Anterior vena cava (tissue), 1 donor: ENCODE measurements around the genes SLC10A1 and SMOC1.

DNA sequence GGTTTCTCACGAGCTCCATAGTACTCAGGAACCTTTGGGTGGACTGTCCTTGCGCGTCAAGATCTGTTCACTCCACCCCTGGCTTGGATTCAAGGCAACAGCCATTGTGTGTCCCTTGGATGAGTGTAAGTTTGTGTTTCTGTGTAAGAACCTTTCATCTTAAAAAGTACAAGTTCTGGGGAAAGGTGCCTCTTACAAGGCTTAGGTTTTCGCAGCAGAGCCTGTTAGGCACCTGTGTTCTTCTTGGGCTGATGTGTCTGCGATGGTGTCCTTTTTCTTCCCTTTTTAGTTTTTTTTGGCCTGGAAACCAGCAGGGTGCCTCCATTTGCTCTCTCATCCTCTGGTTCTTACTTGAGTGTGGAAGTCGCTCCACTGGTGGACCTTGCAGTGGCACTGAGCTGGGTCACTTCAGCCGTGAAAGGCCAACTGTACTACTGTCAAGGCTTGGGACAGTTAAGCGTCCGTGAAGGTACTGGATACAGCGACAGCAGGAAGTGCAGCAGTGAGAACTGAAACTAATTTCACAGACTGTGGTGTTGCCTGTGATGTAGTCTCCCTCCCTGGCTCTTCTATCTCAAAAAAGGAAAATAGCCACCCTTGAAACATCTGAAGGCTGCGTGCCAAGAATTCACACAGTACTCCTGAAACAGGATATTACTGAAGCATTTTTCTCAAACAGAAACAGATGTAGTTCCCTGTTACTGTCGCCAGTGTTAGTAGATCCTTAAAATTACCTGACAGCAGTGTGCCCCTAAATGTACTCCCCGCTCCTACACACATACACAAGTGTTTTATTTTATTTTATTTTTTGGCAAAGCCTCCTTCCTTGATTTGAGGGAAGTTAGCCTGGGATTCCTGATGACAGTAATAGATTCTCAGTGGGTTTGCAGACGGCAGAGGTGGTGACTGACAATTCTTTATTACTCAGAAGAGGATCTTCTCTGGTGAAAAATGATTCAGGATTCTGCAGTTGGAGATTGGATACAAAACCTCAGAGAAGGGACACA is 4.1 kb downstream of the SUSD6 start:
- PRO-cap, result unidirectional peak, minus-strand start at position 571 of the sequence

DNA sequence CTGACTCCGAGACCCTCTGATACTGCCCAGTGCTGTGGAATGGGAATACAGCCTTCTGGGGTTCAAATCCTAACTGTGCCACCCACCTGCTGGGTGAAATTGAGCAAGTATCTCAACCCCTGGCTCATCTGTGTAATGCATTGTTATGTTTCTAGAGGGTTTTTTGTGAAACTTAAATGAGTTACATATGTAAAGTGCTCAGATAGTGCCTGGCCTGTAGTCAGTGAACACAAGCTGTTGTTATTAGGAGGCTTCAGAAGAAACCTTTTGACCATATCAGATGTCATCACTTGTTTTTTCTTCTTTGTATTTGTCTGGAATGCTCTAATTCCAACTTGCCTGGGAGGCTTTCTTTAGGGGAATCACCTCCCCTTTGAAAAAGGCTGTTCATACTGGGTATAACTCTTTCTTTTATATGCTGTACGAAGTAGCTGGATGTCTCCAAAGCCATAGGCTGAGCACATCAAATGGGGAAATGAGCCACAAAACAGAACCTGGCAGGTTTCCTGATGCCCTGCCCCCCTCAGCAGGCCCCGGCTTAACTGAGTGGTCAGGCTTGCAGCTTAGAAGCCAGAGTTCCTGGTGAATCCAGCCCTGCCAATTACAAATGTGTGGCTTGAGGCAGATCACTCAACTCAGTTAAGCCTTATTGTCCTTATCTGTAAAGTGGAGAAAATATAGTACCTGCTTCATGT is 71.2 kb upstream of the SRSF5 start:
- PRO-cap, result no peak

DNA sequence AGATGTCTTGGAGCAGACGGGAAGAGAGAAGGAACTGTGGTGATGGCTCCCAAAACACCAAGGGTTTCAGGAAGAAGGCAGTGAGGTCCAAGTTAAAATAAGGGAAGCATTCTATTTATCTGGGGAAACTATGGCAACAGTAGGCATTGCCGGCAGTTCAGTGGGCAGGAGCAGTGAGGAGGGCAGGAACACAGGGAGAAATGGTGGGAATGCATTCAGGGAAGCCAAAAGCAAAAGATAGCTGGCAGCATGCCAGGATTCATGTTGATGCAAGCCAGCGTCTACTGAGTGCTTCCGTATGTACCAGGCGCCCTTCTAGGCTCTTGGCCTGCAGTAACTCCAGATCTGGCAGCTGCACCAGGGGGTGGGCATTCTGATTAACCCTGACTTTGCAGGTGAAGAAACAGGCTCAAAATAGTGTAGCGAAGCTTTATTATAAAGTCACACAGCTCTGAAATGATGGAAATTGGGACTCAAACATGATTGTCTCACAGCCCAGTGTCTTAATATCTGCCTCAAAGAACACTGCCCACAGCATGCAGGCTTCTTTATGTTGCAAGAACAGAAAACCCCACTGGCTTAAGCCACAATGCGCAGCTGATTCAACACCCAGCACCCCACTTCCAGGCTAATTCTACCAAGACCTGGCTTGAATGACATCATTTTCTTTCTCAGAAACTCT is 50.7 kb upstream of the SRSF5 start:
- PRO-cap, result no peak

DNA sequence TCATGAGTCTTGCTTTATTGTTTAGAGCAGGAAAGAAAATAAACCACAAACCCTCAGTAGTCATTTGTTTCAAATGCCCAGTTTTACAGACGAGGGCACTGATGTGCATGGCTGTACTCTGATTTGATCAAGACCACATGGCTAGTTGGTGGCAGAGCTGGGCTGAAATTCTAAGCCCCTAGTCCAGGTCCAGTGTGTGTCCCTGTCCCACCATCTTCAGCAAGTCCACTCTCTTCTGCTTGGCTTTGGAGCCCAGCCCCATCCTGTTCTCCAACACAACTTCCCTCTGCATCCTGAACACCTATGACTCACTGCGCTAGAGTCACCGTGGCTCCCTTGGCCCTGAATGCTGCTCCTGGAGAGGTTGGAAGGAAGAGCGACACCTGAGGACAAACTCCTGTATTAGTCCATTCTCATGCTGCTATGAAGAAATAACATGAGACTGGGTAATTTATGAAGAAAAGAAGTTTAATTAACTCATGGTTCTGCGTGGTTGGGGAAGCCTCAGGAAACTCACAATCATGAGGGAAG is 50.1 kb upstream of the SRSF5 start:
- PRO-cap, result bidirectional peak, plus-strand start at position 356 of the sequence, minus-strand start at position 218 of the sequence

DNA sequence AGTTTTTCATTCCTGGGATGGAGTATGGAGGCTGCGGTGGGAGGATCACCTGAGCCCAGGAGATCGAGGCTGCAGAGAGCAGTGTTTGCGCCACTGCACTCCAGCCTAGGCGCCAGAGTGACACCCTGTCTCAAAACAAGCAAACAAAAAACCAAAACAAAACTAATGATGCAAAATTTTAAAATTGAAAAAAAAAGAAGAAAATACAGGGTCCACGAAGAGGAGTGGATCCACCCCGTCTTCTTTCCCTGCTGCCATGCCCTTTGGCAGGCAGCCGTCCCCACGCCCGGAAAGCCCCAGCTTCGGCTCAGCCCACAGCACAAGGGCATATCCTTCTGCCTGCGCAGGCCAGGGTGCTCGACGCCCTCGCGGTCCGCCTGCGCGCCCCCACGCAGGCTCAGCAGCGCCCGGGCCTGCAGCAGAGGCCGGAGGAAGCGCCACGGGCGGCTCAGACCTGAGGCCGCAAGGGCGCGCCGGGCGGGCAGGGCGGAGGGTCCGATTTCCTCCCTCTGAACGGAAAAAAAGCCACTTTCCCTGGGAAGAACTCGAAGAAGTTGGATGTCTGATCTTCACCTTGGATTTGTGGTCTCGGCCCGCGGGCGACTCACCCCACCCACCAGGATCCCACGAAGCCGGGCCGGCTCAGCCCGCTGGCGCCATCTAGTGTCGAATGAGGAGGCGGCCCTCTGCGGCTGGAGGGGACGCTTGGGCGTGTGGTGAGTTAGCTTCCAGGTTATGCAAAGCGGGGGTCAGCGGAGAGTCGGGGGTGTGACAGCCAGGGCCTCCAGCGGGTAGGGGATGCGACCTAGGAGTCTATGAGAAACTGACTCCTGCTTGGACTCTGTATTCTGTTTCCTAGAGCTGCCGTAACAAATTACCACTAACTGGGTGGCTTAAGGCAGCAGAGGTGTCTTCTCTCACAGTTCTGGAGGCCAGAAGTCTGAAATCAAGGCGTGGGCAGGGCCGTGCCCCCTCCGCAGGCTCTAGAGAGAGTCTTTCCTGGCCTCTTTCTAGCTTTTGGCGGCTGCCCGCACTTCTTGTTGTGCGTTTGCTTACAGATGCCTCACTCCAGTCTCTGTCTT is 40.1 kb upstream of the SRSF5 start:
- PRO-cap, result no peak

GRCh38 chr14:69778011-69778287 is 11.0 kb downstream of the SRSF5 start:
- PRO-cap, result no peak

DNA sequence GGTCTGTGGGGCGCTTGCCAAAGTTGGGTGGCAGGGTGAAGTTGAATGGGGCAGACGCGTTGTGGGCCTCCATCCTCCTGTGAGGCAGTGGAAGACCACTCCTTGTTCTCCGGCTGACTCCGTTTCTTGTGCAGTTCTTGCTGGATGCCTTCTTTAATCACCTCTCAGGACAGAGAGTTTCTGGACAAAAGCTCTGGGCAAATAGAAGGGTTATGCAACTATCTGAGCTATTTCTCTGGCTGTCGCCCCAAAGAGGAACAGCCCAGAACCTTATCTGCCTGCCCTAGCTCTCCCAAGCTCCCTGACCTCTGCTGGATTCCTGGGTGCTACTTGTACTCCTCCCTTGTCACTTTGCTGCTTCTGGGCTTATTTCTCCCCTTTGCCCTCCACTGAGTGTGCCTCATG is at the start of gene SLC10A1:
Gene SLC10A1, minus strand, starts transcription at position 159 of the 405 bp plus-strand sequence.
- PRO-cap, result no peak

DNA sequence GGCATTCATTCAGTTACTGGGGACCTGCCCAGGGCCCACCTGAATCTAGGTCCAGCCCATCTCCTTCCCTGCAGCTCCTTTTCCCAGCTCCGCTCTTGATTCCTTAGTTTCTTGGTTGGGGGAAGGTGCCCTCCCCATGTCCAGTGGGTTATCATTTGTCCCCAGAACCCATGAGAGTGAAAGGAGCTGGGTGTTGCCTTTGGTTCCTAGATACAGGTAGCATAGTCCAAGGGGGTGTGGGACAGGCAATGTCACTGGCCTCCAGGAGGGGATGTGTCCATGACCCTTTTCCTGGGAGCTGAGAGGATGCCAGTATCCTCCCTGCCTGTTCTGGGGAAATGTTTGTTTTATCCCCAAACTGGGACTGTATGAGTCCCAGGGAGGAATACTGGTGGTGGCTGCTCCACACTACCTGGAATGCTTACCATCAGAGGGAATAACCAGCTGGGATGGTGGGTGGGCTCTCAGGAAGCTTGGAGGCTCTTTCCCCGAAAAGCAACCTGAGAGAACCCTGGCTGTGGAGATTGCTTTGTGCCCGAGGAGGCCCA is 521 bp upstream of the SLC10A1 start:
- PRO-cap, result no peak

DNA sequence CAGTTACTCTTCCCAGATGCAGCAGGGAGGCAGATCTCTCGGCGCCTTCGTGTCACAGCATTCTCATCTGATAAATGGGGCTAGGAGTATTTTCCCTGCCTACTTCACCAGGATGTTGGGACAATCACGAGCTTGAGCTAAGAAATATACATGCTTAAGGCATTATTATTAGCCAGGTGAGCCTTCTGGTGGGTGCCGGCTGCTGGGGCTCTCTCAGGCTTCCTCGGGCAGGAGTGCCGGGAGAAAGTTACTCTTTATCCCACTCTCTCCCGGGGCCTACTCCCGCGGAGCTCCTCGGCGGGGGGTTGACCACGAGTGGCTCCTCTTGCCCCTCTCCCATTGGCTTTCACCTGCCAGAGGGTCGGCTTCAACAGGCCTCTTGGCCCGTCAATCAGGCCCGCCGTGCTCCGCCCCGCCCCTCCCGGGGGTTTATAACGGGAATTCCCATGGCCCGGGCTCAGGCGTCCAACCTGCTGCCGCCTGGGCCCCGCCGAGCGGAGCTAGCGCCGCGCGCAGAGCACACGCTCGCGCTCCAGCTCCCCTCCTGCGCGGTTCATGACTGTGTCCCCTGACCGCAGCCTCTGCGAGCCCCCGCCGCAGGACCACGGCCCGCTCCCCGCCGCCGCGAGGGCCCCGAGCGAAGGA is at the start of gene SMOC1:
Gene SMOC1, plus strand, starts transcription at position 460 of the 645 bp plus-strand sequence.
- PRO-cap, result unidirectional peak, plus-strand start at position 460 of the sequence

DNA sequence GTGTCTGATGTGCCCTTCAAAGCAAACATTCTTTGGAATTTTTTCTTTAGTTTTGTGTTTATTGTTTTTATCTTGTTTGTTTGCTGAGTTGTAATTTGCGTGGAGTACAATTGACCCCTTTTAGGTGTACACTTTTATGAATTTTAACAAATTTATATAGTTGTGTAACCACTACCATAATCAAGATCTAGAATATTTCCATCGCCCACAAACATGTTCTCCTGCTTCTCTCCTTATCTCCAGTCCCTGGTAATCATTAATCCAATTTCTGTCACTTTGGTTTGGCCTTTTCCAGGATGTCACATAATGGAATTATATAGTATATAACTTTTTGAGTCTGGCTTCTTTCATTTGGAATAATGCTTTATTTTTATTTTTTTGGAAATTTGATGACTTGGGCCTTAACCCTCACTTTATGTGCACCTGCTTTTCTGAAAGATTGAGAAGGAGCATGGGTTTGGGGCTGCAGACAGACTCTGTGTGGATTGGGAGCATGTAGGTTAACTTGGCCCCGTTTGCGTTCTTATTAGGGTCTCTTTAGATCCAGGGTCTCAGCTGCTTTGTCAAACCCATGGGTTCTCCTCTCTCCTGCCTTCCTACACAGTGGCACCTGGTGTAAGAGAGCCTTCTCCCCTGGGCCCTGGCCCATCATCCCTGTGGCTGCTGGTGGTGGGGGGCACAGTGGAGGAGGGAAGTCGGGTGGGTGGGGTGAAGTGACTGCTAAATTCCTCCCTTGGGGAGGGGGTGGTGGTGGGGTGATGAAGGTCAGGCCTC is 63.3 kb downstream of the SMOC1 start:
- PRO-cap, result no peak

DNA sequence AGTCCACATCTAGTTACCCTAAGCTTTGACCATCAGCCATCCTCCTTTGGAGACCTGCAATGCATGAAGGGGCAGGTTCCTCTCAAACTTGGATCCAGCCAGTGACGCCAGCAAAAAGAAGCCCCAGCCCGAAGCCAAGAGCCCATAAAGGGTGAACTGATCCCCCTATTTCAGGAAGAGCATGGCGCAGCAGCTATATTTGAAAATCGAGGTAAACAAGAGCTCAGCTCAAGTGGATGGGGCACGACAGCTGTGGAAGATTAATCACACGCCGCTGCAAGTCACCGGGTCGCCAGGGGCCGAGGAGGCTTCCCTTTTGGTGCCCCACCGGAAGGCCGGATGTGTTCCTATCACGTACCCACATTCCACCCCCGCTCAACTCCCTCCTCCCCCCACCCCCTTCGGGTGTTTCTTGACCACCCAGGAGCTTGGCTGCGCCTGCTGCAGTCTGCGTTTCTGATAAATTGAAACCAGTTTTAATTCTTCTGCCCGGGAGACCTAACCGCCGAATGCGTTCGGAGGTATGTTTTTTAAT is 2.0 kb downstream of the SLC8A3 start:
- PRO-cap, result no peak

DNA sequence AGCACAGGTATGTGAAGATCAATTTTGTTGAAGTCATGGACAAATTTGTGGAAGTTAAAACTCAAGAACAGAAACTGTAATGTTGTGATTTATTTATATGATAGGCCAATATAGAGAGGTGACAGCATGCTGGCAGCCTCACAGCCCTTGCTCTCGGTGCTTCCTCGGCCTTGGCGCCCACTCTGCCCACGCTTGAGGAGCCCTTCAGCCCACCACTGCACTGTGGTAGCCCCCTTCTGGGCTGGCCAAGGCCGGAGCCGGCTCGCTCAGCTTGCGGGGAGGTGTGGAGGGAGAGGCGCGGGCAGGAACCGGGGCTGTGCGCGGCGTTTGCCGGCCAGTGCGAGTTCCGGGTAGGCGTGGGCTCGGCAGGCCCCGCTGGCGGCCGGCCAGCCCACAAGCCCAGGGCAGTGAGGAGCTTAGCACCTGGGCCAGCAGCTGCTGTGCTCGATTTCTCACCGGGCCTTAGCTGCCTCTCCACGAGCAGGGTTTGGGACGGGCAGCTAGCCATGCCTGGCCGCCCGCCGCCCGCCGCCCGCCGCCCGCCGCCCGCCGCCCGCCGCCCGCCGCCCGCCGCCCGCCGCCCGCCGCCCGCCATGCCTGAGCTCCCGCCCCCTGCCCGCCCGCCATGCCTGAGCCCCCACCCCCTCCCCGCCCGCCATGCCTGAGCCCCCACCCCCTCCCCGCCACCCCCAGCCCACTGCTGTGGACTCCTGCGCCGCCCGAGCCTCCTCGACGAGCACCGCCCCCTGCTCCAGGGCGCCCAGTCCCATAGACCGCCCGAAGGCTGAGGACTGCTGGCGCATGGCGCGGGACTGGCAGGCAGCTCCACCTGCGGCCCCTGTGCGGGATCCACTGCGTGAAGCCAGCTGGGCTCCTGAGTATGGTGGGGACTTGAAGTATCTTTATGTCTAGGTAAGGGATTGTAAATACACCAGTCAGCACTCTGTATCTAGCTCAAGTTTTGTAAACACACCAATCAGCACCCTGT is 66.0 kb upstream of the SLC8A3 start:
- PRO-cap, result no peak

DNA sequence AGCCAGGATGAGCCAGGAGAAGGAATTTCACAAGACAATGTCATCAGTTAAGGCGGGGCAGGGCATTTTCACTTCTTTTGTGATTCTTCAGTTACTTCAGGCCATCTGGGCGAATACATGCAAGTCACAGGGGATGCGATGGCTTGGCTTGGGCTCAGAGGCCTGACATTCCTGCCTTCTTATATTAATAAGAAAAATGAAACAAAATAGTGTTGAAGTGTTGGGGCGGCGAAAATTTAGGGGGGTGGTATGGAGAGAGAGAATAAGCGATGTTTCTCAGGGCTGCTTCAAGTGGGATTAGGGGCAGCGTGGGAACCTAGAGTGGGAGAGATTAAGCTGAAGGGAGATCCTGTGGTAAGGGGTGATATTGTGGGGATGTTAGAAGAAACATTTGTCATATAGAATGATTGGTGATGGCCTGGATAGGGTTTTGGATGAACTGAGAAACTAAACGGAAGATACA is 65.7 kb downstream of the COX16 start:
- PRO-cap, result no peak

GRCh38 chr14:70339696-70340167 is 19.8 kb downstream of the COX16 start:
- PRO-cap, result no peak

- PRO-cap, result no peak
Measured at GRCh38 chr14:70555492-70556370, 20.9 kb upstream of the ADAM20 start.

DNA sequence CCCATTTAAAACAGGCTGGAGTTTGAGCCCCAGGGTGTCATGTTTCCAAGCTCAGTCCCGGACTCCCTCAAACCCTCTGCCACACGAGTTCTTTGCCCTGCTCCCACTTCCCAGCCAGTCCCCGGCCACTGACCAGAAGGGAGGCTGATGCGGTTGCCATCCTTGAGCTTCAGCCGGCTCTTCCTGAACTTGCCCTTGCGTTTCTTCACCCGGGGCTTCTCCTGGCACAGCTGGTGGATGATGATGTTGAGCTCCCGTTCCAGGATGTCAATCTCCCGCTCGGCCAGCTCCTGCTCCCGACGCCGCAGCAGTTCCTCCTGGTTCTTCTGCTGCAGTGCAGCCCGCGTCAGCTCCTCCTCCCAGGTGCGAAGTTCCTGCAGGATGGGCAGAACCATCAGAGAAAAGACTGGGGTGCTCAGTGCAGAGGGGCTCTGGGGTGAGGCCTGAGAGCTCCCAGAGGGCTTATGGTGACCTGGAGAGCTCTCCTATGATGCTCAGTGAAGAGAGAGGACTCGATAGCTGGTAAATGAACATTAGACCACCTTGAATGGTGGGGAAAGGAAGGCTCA is 67.0 kb downstream of the MAP3K9 start:
- PRO-cap, result no peak

GRCh38 chr14:70754841-70755244 is 54.5 kb downstream of the MAP3K9 start:
- PRO-cap, result no peak

DNA sequence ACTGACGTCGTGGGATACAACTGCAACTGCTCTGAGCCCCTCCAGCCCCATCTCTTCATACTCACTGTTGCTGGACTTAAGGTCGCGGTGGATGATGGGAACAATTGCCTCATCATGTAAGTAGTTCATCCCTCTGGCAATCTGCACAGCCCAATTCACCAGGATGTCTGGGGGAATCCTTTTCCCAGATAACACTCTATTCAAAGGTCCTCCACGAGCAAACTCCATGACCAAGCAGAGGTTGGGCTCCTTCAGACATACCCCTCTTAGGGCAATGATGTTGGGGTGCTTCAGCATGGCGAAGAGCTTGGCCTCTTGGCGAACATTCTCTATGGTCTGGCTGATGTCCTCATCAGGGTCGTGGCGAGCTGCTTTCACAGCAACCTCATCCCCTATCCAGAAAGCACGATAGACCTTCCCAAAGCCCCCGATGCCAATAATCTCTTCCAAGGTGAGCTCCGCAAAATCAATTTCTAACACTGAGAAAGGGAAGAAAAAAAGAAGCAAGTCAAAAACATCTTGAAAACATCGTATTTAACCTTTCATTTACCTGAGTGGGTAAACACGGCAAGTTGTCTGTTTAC is 8.6 kb downstream of the MAP3K9 start:
- PRO-cap, result no peak

DNA sequence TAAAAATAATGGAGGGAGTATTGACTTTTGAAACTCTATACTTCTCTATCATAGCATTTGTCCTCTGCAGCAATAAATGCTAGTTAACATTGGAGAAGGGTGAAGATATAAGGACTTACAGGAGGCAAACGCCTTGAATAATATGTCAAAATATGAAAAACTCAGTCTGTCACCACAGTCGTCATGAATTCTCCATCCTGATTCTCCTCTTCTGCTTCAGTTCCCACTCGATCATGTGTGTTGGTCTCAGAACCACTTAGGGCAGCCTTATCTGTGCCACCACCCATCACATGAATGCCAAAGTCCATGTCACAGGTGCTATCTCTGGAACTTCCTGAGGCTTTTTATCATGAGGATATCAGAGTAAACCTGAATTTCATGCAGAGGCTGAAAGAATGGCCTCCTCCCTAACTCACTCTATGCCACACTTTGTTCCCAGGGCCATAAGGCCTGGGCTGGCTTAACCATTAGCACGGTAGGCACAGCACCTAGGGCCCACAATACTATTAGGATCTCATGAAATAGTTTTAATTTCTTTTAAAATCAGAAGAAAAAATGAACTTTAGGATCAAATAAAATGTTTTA is 28.7 kb upstream of the MAP3K9 start:
- PRO-cap, result no peak

- PRO-cap, result no peak
Measured at GRCh38 chr14:71001656-71002214, 94.5 kb downstream of the PCNX1 start.